Pericardium fibroblast (primary cell): ENCODE data around the gene EIF4ENIF1.

DNA sequence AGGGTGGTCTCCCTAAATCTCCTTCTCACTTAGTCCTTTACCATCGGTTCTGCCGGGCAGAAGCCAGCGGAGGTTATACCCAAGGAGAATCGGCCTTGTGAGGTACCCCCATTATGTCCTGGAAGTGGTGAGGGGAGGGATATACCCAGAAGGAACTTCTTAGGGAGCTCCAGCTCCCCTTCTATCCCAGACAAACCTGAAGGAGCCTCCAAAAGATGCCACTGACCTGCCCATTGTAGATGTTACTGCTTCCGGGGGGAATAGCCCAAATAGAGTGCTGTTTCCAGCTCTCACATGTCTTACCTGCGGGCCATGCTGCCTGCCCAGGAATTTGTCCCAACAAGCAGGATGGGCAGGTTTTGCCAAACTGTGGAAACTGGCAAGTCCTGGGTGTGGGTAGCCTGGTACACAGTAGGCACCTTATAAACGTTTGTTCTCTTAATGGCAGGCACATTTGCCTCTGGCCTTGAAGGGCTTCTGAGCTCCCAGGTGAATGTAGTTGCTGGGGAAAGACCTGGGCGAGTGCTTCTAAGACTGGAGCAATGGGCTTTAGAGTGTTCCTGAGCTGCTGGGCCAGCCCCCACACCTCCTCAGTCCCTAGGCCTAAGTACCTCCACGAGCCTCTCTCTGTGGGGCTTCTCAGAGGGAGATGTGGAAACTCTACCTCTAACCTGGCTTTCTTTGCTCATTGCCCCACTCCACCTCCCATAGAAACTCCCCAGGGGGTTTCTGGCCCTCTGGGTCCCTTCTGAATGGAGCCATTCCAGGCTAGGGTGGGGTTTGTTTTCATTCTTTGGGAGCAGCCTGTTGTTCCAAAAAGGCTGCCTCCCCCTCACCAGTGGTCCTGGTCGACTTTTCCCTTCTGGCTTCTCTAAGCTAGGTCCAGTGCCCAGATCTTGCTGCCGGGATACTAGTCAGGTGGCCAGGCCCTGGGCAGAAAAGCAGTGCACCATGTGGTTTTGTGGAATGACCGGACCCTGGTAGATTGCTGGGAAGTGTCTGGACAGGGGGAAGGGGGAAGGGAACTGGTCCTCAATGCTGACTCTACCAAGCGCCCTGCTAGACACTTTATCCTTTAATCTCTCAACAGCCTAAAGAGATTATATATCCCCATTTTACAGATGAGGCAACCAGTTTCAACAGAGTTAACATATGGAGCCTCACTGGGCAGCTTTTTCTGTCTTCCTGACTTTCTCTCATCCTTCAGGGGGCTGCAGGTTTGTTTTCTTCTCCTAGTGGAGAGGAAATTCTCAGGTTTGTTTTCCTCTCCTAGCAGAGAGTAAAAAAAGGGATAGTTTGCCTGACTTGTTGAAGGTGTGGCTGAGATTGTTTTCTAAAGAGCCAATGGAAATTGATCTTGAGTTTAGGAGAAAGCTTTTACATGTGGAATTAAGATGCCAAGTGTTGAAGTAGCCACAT, 37.2 kb downstream of the LIMK2 start:
- RAMPAGE, long total RNA: no peak

GRCh38 chr22:31400080-31400620, 746 bp downstream of the DRG1 start:
- RAMPAGE, long total RNA: no peak

DNA sequence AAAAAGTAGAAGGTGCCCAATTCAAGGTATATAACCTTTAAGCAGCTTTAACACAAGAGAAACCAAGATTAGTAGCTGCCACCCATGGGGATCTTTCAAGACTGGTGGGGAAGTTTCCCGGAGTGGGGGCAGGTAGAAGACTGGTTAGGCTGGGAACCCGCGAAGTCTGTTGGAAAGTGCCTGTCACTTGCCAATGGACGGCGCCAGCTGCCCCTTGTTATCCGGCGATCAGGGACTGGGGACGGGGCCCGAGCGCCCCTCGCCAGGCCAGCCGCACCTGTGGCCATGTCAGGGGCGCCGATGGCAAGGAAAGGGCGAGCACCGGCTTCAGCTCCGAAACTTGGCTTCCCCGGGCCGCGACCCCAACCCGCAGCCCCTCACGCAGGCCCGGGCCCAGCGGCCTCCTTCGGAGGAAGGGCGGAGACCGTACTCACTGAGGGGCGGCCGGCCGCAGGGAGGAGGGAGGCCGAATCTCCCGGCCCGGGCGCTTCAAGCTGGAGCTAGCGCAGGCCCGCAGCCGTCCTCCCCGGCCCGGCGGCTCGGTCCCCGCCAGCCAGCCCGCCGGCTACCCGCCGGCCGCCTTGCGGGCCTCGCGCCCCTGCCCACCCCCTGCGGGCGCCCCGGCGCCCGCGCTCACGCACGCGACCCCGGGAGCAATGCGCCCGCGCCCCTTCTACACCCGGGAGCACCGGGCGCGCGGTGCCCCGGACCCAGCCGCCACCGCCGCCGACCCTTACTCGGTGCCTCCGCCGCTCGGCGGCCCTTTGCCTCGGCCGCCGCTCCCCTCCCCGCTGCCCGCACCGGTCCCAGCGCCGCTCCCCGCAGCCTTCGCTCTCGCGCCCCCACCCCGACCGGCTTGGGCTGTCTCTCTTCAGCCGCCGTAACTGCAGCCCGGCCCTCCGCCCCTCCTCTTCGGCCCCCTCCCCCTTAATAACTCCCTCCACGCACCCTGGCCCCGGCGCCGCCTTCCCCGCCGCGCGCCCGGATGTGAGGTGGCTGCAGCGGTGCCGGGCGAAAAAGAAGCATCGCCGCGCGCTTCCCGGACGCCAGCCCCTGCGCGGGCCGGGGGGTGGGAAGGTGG, at the start of gene EIF4ENIF1:
EIF4ENIF1 (minus strand) TSS at position 886 of the 1,081 bp plus-strand sequence.
- RAMPAGE, long total RNA: no peak

GRCh38 chr22:31585383-31586121, 76.5 kb downstream of the PISD start:
- RAMPAGE, long total RNA: no peak

GRCh38 chr22:31627345-31628067, 34.5 kb downstream of the PISD start:
- RAMPAGE, long total RNA: no peak

- RAMPAGE, long total RNA: no peak
Observed at GRCh38 chr22:31639663-31640171, 22.3 kb downstream of the PISD start.

DNA sequence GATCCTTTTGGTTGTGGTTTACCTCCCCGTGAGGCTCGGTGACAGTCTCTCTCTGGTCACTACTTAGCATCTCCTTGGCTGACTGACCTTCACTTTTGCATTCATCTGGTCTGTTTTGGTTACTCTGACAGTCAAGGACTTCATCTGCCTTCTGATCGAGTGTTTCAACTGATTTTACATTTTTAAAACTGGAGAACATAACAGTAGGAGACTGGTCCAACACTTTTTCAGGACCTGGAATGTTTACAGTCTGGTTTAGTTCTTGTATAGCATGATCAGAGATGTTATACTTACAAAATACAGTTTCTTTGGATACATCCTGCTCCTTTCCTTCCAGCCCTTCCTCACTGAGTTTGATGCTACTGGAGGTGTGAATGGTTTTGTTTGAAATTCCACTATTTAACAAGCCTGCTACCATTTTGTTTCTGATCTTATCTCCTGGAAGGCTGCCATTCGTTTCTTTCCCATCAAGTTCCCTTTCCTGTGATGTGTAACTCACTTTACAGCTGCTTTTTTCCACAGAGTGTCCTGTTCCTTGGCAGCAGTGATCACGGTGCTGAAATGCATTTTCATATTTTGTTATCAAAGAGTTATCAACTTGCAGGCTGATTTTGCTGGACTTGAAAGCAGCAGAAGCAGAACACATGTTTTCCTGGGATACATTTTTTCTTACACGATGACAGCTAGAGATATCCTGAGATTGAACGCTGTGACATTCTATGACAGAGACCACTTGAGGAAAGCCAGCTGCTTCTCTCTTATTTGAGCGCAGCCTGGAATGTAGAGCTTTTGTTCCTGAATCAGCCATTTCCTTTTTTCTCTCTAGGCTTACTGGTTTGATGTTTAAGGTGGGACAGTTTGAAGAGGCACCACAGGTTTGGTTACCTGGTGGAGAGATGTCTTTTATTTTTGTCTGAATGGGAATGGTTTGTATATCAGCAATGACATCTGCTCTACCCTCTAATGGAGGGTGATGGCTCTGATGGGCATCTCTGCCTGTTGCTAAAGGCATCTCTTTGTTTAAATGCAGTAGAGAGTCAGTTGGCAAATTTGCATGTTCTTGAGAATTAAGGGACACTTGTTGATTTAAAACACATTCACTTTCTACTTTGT, 34.8 kb downstream of the PRR14L start:
- RAMPAGE, long total RNA: no peak

DNA sequence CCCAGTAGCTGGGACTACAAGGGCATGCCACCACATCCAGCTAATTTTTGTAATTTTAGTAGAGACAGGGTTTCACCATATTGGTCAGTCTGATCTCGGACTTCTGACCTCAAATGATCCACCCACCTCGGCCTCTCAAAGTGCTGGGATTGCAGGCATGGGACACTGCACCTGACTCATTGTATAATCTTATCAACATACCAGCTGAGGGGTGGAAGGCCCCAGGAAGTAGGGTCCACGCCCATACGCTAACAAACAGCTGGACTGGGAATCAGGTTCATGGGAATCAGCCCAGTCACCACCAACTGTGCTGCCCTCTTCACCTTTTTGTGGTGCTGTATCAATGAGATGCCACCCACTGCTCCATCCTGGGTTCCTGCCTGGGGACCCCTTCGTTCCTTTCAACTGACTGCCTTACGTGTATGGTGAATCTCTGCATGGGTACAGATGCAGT, 32.6 kb upstream of the YWHAH start:
- RAMPAGE, long total RNA: no peak

DNA sequence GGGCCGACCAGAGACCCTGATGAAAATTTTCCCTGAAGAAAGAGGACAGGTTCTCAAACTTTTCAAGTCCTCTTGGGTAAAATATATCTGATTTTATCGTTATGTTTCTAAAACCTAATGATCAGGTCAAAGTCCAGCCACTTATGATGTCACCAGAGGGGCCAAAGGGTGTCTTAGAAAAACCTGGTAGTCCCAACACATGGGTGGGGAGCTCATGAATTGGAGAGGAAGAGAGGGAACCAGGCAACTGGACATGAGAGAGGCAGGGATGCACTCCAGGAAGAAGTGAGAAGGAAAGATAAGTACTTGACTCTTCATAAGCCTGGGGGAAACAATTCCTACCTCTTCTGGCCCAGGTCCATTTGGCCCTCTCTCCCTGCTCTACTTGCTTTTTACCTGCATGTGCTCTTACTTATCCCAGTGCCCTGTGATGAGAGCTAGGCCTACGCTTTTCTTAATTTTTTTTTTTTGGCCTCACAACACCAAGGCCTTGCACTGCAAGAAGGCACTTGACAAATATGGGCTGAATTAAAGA, 9.3 kb downstream of the SLC5A1 start:
- RAMPAGE, long total RNA: no peak

- RAMPAGE, long total RNA: no peak
Observed at GRCh38 chr22:32534313-32534936, 59.8 kb downstream of the FBXO7 start.

DNA sequence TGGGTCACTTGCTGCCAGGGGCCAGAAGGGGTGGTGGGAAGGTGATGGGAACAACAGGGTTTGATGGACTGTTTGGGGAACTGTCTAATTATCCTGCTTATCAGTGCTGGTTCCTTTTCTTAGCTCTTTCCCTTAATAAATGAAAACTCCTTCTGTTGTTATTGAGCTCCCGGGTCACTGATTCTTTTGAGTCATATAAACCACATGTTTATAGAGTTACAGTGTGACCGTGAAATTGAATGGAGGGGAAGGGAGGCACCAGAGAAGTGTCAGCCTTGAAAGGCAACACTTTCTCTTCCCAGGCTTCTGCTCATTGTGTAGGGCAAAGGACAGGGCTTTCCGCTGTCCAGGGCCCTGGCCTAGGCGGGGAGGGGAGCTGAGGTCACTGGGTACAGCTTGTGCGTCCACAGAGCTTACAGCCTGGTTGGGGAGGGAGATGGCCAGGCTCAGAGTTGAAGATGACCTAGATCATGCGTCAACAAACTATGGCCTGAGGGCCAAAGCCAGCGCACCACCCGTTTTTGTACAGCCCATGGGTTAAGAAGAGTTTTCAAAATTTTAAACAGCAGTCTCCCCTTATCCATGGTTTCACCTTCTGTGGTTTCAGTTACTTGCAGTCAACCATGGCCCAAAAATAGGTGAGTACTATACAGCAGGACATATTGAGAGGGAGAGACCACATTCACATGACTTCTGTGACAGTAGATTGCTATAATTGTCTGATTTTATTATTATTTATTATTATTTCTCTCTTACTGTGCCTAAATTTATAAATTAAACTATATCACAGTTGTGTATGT, 105.3 kb downstream of the FBXO7 start:
- RAMPAGE, long total RNA: no peak

DNA sequence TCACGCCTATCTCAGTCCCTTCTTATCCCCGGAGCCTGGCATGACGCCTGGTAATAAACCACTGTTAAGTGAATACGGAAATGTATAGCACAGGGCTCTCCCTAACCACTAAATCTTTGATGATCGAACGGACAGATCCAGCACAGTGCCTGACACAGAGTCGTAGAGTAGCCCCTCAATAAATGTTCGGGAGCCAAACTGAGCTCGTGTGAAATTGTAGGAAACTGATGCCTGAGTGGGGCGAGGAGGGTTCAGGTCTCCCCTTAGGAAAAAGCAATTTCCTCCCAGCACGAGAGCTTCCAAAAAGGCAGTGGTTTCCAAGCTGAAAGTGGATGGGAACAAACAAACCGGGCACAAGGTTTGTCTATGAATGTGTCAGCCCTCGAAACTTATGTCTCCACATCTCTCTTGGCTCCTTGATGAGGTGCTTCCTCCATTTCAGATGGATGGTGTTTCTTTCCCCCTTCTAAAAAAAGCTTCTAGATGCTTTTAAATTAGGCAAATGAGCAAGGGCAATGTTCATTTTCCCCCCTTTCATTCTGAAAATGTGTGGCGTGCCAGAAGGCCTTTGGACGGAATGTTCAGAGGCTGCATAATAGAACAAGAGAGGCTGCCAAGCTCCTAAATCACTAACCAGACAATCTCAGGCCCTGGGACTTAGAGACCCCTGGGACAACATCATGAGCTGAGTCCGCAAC, 143.6 kb downstream of the FBXO7 start:
- RAMPAGE, long total RNA: no peak

GRCh38 chr22:32744958-32745780, 56.3 kb upstream of the TIMP3 start:
- RAMPAGE, long total RNA: no peak

- RAMPAGE, long total RNA: no peak
Observed at GRCh38 chr22:32808565-32809070, 7.1 kb downstream of the TIMP3 start.

DNA sequence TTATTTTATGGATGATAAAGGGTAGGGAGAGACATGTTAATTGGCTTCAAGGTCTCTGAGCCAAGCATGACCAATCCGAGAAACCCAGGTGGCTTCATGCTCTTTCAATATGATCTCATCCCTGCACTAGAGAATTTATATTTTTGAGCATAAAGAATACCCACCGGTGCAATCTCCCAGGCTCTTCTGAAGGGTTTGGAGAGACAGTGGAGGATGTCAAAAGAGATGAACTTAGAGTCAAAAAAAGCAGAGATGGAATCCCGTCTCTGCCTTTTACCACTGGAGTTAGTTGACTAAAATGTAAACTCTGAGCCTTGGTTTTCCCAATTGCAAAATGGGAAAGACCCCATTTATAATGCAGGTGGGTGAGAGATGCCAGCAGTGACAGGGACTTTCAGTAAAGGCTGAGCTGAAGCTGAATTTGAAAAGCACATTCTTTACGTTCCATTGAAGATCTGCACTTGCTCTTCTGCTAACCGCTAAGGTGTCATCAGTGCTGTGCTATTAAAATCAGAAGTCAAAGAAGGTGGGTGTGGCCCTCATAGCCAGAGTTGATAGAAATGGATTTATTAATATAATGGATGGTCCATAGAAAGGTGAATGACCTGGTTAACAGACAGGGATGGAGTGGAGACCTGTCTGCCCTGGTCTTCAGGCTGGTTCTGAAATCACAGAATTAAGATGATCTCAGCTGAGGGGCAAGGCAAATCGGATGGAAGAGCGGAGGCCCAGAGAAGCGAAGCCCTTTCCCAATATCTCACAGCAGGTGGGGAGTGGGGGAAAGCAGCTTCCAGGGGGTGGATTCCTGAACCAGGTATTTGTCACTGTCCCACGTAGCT, 19.6 kb downstream of the TIMP3 start:
- RAMPAGE, long total RNA: no peak

DNA sequence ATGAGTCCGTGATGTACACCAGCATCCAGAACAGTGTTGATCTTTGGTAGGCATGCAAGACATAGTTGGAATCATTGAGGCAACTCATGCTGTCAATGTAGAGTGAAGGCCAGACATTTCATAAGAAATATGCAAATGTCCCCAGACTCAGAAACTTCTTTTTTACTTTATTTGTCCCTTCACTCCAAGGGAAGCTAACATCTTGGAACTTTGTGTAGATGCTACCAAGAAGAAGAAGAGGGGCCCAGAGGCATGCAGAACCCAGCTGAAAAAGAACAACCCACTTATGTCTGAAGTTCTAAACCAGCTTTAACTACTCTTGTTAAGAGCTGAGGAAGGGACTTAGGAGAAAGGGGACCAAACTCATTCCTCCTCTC, 51.8 kb downstream of the TIMP3 start:
- RAMPAGE, long total RNA: no peak

DNA sequence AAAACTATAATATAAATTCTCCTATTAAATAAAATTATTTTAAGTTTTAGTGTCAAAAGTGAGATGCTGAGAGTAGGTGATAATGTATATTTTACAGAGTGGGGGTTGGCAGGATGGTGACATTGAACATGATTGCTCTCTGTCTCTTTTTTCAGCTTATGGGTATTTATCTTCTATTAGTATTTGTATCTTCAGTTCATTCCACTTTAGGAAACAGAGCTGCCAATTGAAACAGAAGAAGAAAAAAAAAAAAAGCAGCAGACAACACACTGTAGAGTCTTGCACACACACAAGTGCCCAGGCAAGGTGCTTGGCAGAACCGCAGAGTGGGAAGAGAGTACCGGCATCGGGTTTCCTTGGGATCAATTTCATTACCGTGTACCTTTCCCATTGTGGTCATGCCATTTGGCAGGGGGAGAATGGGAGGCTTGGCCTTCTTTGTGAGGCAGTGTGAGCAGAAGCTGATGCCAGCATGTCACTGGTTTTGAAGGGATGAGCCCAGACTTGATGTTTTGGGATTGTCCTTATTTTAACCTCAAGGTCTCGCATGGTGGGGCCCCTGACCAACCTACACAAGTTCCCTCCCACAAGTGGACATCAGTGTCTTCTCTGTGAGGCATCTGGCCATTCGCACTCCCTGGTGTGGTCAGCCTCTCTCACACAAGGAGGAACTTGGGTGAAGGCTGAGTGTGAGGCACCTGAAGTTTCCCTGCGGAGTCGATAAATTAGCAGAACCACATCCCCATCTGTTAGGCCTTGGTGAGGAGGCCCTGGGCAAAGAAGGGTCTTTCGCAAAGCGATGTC, 59.6 kb downstream of the TIMP3 start:
- RAMPAGE, long total RNA: no peak

GRCh38 chr22:32863752-32864209, 62.3 kb downstream of the TIMP3 start:
- RAMPAGE, long total RNA: no peak

DNA sequence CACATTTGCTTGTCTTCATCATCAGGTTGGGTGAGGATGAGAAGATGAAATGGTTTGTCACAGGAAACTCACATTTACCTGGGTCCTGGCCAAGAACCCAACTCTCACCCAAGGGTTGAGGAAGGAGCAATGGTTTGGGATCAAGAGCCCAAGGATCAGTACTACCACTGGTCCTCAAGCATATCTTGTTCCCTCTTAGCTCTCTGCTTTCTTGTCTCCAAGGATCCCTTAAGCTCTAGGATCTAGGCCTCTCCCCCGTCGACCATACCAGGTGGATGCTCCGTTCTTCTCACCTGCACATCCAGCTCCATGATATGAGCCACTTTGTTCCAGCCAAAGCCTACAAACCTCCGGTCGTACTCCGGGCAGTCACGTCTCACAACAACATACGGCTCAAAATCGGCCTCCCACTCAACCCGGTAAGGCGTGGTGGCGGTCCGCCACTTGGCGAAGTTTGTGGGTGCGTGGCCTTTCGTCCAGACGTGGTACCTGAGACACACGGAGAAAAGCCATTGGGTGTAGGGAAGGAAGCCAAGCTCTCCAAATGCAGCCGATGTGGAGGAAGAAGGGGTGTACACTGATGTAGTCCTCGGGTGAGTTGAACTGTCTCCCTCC, 218.7 kb upstream of the SYN3 start:
- RAMPAGE, long total RNA: no peak

DNA sequence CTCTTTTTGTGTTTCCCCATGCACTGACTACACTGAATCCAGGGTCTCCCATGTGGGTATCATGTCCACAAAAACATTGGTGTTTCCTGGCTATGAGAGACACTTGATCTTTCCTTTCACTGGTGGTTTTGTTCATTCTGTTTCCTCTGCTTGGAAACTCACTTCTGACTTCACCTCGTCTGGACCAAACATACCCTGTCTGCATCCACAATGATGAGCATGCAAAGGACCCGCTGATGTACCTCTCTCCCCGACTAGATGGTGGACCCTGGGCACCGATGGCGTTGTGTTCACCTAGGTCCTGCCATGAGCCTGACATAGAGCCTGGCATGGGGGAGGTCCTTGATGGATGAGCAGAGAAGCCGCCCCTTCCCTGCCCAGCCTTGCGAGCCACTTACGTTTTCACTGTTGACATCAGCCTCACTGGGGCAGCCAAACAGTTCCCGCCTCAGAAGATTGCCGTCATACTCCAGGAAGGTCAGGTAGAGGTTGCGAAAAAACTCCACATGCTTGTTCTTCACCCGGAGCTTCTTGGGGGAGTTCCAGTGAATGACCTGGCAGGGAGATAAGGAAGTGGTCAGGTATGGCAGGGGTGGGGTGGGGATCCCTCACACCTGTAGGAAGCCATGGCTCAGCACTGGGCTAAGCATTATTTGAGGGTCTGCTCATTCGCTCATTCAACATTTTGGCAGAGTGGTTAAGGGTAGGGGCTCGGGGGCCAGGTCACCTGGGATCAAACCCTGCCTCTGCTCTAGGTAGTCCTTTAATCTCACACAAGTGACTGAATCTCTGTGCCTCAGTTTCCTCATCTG, 279.3 kb upstream of the SYN3 start:
- RAMPAGE, long total RNA: no peak